BJ (cell line): ENCODE measurements around a stretch of chr7.

DNA sequence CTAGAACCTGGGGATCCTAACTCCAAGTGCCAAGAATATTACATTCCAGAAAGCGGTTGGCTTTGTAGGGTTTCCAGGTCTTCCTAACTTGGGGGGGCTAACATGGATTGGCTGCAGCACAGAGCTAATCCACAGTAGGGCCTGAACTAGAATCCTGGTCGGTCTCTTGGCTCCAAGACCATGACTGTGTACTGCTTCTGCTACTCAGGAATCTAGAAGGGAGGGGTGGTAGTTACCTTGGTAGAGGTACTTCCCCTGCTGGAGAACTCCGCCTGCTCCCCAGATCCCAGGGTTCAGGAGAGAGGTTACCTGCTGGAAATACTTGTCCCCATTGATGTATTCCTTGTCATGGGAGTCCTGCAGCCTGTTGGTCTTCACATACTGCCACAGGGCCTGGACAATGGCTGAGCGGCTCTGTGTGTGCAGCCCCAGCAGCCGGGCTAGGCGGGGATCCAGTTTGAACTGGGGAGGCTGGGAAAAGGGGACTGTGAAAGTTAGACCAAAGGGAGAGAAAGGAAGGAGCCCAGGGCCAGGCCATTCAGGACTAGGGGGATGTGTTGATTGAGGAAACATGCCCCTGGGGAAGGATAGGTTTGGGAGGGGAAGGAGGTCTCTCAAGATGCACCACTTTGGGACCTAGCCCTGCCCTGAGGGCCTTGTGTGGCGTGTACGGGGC lies 7.2 kb downstream of the SMARCD3 start:
- CAGE, long polyA plus RNA: no peak
- RRBS: no CpG with 5 or more reads among the region's 8 CpGs

- CAGE, long polyA plus RNA: no peak
- RRBS: no CpG with 5 or more reads among the region's 10 CpGs
These were observed 2.5 kb downstream of the SMARCD3 start for GRCh38 chr7:151245960-151246438.

GRCh38 chr7:151249688-151250131 lies 1.2 kb upstream of the SMARCD3 start:
- CAGE, long polyA plus RNA: no peak
- RRBS: no CpG with 5 or more reads among the region's 6 CpGs

DNA sequence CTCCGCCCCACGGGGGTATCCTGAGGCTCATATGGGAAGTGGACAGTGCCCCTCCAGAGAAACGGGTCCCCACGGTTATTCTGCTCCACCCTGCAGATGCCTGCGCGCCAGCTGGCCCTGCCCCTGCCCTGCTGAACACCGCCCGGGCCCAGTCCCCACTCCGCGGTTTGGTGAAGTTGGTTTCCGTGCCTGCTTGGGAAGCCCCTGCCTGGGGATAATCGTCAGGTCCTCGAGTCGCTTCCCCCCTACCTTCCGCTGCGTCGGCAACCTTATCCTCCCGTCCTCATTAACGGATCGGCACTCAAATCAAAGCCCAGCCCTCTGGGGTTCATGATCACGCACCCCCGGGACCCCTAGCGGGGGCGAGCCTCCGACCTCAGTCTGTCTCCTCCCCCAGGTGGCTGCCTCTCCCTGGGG lies 27.8 kb downstream of the WDR86 start:
- CAGE, long polyA plus RNA: no peak
- RRBS: no CpG with 5 or more reads among the region's 25 CpGs

DNA sequence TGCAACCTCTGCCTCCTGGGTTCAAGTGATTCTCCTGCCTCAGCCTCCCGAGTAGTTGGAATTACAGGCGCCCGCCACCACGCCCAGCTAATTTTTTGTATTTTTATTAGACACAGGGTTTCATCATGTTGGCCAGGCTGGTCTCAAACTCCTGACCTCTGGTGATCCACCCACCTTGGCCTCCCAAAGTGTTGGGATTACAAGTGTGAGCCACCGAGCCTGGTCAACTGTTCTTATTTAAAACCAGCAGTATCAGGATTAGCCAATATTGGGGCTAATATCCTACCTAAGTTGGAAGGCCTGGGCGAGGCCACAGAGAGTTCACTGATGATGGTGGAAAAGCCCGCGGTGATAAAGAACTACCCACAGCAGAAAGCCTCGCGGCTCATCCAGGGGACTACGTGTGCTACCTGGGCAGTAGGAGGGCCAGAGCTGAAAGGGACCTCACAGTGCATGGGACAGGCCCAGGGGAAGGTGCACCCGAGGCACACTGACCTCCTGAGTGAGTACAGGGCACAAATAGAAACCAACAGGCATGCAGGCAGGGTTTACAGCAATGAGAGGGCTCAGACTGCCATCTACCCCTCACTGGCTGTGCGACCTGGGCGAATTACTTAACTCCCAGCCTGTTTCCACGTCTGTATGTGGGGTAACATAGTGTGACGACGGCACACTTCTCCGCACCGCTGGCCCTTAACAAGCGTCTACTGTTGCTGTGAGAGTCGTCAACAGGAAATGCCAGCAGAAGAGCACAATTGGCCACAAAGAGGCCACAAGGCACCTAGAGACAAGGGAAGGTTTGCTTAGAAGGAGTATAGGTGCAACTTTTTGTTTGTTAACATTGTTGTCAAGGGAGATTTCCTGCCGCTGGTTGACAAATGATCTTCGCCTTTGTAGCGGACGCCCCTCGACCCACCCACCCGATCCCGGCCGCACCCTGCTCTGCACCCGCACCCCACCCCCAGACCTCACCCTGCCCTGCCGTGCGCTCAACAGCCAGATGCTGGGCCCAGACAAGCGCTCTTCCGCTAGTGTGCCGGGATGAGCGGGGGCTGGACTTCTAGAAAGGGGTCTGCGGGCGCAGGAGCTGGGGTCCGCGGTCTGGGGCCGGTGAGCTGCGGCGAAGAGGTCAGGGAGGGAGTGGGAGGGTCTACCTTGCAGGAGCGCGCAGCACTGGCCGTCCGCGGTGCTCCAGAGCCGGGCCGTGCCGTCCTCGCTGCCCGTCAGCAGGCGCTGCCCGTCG lies 1.1 kb downstream of the WDR86 start:
- CAGE, long polyA plus RNA: no peak
- RRBS: 7% methylated on average over 20 of the region's 56 CpGs

GRCh38 chr7:151432907-151433379 lies 7.0 kb downstream of the CRYGN start:
- CAGE, long polyA plus RNA: no peak
- RRBS: no CpG with 5 or more reads among the region's 6 CpGs

DNA sequence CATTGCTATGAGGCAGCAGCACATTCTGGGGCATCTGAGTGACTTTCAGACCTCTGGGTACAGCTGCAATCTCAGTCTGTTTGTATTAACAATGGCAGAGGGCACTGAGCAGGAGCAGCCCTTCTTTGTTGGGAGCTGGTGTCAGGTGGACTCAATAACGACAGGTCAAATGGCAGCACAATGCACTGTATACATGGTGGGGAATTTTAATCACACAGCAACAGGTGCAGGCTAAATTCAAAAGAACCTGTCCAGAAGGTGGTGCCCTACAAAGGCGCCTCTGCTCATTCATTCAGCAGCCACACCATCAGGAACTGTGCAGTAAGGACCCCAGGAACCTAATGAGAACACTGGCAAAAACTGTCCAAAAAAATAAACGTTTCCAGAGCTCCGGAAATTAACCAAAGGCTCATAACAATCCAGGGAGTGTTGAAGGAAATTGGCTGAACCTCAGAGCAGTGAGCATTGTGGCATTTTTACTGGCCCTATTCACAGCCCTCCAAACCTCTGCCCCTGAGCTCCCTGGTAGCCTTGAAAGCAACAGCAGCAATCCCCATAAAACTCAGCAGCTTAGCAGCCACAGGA lies 22.0 kb upstream of the CRYGN start:
- CAGE, long polyA plus RNA: no peak
- RRBS: no CpG with 5 or more reads among the region's 4 CpGs

DNA sequence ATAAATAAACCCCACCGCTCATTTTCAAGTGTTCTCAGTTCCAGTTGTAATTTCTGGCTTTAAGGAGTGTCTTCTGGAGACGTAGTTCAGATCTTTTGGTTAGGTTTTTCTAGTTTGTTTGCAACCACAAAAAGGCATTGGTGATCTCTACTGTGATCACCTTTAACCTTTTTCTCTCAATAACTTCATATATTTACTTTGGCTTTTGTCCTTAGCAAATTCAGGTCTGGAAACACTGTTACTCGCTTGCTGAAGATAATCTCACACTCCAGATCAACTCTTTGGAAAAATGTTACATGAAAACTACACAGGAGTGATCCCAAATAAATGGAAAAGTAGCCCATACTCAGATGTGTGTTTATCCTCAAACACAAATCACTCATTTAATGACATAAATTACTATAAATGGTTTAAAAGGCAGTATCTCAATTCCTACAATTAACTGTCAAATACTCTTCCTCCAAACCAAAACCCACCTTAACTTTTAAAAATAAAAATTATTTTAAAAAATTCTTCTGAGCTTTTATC lies 24.7 kb downstream of the RHEB start:
- CAGE, long polyA plus RNA: no peak
- RRBS: no CpG with 5 or more reads among the region's 3 CpGs

GRCh38 chr7:151509283-151510014 lies 10.2 kb downstream of the RHEB start:
- CAGE, long polyA plus RNA: no peak
- RRBS: no CpG with 5 or more reads among the region's 7 CpGs

DNA sequence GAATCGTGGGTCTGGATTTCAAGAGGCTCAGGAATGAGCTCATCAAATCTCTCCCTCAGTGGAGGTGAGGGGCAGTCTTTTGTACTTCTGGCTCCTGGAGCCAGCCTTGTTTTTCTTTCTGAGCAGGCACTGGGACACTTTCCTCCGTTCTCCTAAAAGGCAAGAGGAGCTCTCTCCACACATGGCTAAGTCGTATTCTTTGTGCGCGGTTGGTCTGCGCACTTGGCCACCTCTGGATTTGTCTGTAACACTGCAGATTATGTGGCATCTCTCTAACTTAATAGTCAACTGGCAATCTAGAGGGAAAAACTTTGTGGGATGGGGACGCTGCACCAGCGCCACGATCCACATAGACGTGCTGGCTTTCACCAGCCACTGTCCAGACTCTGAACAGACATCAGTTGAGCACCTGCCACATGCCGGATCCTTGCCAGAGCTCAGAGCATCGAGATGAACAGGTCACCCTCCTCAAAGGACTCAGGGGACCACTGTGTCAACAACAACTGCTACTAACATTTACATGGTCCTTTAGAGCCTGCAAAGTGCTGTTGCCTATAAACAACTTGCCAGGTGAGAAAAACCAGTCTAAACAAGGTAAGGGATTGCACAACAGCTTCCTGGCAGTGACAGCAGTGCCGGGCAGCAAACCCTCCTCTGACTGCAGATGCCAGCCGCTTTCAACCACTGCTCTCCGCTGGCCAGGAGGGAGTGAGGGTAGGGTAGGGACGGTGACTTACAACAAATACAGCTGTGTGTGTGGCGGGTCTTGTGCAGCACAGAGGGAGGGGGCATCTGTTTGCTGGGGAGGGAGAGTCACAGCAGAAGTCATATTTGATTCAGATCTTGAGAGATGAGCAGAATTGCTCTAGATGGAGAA lies 32.6 kb upstream of the RHEB start:
- CAGE, long polyA plus RNA: no peak
- RRBS: no CpG with 5 or more reads among the region's 17 CpGs

DNA sequence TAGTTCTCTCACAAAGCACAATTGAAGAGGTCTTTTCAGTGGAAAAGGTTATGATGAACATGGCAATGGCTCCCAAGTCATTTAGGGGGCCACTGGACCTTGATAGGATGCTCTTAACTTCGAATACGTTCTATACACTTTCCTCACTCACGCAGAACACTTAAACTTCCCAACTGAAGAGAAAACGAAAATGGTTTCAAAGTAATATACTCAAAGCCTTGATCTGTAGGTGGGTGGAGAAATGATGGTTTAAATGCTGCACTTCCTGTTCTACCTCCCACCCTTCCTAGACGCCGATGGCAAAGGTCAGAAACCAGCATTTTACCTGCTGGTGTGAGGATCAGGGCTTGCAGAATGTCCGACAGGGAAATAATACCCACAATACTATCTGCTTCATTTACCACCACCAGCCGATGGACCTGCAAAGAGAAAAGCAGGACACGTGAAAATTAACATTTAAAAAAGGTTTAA lies 40.5 kb upstream of the RHEB start:
- CAGE, long polyA plus RNA: no peak
- RRBS: no CpG with 5 or more reads among the region's 9 CpGs

GRCh38 chr7:151586504-151586813 lies 66.8 kb upstream of the RHEB start:
- CAGE, long polyA plus RNA: no peak
- RRBS: no CpG with 5 or more reads among the region's 4 CpGs

DNA sequence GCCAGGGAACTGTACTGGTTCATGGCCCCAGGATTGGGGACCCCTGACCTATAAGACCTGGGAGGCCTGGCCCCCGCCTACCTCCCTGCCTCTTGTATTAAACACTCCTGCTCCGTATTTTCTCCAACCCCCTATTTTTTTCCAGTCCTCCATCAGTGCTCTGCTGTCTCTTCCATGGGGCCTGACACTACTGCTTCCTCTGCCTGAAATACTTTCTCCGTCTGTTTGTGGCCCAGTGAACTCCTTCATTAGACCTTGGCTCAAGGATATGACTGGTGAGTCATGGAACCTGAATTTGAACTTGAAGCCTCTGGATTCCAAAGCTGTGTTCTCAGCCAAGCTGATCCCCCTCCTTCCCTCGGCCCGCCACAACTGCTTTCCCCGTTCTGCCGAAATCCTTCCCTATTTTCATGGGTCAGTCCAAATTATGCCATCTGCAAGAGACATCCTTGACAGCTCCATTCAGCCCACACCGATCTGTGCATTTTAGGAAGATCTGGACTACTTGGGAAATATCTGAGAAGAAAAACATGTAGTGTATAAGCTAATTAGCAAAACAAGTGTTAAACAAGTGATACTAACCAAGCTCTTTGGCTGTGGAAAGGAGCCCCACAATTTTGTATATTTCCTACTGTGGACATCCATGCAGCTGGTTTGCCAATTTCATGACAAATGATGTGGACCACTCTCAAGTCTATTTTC lies 80.2 kb upstream of the RHEB start:
- CAGE, long polyA plus RNA: no peak
- RRBS: no CpG with 5 or more reads among the region's 8 CpGs

GRCh38 chr7:151631459-151632053 lies 111.9 kb upstream of the RHEB start:
- CAGE, long polyA plus RNA: no peak
- RRBS: under 1% methylated on average over 17 of the region's 52 CpGs

DNA sequence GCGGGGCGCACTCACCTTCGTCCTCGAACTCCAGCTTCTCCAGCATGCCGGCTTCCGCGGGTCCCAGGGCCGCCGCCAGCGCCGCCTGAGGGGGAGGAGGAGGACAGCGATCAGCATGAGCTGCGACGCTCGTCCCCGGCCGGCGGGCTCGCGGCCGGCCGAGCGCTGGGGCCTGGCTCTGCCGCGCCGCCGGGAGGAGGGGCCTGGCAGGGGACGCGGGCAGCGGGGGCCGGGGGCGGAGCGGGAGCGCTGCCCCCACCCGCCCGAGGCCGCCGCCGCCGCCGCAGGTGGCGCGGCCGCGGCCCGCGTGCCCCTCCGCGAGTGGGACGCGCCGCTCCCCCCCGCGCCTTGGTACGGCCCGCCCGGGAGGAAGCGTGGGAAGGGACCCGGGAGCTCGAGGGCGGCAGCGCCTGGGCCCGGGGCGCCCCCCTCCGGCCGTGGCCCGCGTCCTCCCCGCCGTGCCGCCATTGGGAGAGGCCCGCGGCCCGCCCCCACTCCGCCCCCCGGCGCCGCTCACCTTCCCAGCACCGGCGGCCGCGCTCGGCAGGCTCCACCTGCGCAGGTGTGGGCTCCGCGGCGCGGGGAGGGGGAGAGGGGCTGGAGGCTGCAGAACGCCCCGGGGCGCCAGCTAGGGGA lies 112.5 kb upstream of the RHEB start:
- CAGE, long polyA plus RNA: no peak
- RRBS: 1% methylated on average over 47 of the region's 91 CpGs

DNA sequence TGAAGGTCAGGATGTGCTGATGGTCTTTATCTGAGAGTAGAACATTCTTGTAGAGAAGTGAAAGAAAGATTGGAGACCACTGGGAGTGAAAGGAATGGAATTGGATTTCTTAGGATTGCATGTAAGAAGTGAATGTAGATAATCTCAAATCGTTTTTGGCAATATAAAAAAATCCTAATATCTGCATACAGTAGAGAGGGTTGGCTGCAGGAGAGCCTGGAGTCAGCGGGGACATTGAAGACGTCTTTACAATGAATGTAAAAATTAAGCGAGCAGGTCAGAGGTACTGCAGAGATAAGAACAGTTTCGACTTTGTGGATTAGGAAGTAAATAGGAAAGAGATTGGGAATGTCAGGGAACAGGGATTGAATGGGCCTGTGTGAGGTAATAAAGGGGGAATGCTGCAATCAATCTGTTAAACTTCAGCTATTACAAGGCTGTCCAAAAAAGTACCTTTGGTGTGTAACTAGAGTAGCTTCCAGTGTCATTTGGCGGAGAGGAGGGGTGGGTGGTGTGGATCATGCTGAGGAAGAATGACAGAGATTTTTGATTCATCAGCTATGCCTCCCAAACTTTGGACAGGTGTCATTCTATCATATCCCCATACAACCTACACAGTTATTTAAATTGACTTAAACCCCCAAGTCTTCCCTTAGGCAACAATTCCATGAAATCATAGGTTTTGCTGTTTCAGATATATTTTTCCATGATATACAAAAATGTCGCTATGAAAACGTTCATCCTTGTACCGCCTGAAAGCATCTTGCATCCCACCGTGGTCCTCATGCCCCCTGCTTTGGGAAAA lies 128.1 kb upstream of the RHEB start:
- CAGE, long polyA plus RNA: no peak
- RRBS: no CpG with 5 or more reads among the region's 10 CpGs

DNA sequence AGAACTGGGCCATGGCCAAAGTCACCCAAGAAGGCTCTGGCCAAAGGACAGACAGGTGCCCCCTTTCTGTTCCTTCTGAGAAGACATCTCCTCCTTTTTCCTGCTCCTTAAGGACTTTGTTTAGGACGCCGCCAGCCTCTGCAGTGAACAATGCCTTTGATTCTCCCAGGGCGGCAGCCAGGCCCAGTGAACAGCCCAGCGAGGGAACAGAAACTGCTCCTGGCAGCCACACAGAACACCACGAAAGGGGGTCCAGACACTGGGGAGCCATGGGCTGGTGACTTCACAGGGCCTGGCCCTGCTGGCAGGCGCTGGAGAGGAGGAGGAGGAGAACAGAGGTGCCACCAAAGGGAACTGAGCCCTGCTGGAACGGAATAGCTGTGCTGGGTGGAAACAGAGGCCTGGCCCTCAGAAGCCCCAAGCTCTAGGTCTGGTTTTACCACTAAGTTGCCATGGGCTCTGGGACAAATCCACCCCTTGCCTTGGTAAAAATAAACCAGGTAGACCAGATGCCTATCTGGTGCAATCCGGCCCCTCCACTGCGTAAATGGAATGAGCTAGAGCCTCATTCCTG lies 163.3 kb upstream of the RHEB start:
- CAGE, long polyA plus RNA: no peak
- RRBS: no CpG with 5 or more reads among the region's 9 CpGs

DNA sequence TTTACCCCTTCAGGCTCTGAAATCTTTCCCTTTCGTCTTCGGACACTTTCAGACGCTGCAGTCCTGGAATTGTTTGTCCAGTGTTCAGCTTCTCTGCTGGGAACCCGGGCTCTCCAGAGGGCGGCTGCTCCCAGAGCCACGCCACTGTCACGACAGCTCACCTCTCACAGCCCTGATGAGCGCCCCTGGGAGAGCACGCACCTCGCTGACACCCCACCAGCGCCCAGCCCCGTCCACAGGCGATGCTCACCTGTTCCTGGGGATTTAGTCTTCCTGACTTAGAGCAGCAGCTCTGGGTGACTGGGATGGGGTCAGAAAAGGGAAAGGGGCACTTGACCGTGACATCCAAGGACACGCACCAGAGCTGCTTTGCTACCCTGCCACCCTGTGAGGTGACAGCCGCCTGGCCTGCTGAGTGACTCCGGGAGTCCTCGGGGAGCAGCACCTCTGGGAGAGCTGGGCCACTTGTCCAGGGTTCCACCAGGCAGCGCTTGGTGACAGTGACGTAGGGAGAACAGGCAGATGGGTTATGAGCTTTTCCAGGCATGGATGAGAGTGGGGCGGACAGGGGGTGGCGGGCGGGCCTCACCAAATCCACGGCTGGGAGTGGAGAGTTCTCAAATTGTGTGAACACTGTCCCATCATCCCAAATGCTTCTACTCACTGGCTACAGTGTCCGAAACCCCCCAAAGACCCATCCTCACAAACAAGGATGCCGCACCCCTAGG lies 148.2 kb downstream of the PRKAG2 start:
- CAGE, long polyA plus RNA: no peak
- RRBS: no CpG with 5 or more reads among the region's 26 CpGs

DNA sequence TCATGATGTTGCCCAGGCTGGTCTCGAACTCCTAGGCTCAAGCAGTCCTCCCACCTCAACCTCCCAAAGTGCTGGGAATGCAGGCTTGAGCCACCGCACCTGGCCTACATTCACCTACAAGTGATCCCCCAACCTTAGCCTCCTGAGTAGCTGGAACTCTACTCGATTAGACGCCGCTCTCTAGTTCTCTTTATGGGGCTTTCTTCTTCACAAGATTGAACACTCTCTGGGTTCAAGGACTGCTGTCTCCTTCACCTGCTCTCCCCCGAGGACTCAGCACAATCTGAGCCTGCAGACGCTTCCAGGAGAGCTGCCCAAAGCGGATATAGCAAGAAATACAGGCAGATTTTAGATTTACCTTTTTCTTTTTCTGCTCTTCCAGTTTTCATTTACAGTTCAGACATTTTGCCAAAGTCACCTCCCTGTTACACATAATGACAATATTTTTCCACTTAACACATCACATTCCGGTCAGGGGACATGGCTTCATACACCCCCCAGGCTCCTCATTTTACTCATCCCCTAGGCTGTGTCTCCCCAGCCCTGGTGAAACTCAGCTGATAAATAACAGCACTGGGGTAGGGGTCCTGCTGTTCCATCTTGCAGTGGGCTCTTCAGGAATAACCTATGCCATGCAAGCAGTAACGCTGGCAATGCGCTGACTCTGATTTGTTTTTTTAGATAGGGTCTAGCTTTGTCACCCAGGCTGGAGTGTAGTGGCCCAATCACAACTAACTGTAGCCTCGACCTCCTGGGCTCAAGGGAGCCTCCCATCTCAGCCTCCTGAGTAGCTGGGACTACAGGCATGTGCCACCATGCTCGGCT lies 142.8 kb downstream of the PRKAG2 start:
- CAGE, long polyA plus RNA: no peak
- RRBS: no CpG with 5 or more reads among the region's 13 CpGs

- CAGE, long polyA plus RNA: no peak
- RRBS: 59% methylated on average over 4 of the region's 25 CpGs
These were observed 80.6 kb downstream of the PRKAG2 start for GRCh38 chr7:151796198-151796917.